ENCODE measurements around the genes THAP6 and USO1.

DNA sequence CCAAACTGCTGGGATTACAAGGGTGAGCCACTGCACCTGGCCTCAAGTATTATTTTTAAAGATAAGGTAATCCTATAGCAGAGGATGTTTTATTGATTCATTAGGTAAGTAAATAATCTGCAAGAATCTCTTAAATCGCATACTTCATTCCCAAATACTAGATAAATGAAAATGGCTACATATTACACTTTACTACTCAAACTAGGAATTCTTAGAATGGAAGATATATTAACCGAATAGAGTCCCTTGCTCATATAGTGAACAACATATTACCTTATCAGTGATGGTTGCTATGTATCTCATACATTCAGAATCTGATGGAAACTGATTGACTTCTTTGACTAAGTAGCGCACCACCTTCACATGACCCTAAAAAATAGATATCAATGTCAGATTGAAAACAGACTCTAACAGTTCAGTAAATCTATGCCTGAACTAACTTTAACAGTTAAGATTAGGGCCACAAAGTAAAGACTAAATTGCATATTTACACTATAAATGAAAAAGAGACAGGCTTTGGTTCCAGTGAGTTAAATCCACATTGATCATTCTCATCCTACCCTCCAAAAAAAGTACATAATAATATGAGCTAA is 46.1 kb upstream of the COX18 start:
- PRO-cap = no peak

GRCh38 chr4:73239177-73240211 is 19.1 kb downstream of the ANKRD17 start:
- PRO-cap = no peak

- PRO-cap = no peak
Measured at GRCh38 chr4:73250749-73251418, 7.7 kb downstream of the ANKRD17 start.

GRCh38 chr4:73256449-73256743 is 2.2 kb downstream of the ANKRD17 start:
- PRO-cap = no peak

GRCh38 chr4:73343283-73343844 is 60.7 kb upstream of the ALB start:
- PRO-cap = no peak

GRCh38 chr4:73421076-73421781 is 14.8 kb upstream of the AFP start:
- PRO-cap = no peak

- PRO-cap = no peak
Measured at GRCh38 chr4:73606179-73606906, 13.9 kb downstream of the RASSF6 start.

DNA sequence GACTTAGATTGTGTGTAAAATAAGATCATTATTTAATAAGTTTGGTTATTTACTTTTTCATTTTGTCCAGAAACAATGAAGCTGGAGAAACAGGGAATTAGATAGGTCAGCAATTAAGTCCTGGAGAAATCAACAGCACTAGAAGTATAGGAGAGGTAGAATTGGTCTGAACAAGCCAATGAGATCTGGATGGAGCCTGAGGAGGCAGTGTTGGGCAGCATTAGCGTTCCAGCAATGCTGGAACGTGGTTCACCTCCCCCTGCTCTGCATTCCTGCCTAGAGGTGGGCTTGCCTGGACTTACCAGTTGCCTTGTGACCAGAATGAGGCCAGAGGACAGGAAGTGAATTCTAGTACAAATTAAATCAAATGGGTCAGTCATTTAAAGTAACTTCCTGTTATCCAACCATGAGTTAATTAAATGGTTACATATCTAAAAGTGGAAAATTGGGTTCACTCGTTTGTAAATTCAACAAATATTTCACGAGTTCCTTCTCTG is 4.6 kb downstream of the RASSF6 start:
- PRO-cap = no peak

DNA sequence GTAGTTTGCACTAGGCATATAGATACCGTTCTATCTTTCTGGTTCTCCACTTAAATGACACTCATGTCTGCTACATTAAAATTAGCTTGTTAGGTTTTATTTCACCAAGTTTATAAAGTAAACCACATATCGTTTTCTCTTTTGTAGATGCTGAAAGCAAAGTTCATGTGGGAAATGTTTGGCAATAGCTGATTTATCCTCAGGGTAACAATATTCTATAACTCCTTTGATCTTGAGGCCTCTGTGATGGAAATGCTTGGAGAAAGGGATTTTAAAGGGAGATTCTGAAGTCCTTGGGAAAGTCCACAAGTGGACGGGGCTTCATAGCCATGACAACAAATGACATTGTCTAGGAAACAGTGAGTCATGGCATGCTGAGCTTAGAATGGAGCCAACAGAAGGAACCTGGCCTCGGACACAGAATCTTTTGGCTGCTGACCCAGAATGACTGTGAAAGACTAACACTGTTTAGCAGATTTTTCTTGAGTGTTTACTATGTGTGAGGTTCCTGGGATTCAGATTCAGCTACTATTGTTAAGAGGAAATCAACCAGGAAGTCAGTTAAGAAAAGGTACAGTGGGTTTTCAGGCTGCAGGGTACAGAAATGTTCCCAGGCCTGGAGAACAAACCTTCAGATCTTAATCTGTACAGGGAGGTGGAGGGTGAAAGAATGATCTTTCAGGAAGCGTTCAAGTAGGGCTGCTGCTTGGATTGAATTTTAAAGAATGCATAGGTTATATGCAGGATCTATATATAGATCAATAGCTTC is 18.0 kb upstream of the CXCL2 start:
- PRO-cap = no peak

- PRO-cap = no peak
Measured at GRCh38 chr4:74397615-74398107, 32.7 kb downstream of the EREG start.

DNA sequence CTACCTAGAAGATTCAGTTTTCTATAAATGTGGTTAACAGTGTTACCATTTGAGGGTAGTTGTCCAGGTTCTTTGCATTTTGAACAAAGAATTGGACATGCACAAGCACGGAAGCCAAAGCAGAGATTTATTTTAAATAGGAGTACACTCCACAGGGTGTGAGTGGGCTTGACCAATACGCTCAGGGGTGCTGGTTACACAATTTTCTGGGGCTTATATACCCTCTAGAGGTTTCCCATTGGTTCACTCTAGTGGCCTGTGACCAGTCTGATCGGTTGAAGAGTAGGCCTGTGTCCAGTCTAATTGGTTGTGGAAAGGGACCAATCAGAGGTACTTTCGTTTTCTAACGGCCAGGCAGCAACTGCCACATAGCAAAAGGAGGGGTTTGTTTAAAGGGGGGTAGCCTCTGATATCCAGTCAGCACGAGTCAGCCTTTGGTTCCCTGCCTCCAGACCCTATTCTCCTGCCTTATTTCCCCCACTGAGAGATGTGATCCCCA is 11.4 kb upstream of the AREG start:
- PRO-cap = no peak

- PRO-cap = no peak
Measured at GRCh38 chr4:74446361-74446848, 1.5 kb downstream of the AREG start.

DNA sequence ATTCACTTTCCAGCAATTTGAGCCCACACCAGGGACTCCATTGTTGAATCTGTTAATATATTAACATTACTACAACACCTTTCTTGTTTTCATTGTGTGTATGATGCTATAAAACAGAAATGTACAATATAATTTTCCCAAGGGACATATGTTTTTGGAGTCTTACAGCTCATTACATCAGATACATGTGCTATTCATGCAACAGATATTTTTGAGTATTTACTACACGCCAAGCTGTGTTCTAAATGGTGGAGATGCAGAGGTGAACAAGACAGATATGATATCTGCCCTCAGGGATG is 87.3 kb downstream of the AREG start:
- PRO-cap = no peak

DNA sequence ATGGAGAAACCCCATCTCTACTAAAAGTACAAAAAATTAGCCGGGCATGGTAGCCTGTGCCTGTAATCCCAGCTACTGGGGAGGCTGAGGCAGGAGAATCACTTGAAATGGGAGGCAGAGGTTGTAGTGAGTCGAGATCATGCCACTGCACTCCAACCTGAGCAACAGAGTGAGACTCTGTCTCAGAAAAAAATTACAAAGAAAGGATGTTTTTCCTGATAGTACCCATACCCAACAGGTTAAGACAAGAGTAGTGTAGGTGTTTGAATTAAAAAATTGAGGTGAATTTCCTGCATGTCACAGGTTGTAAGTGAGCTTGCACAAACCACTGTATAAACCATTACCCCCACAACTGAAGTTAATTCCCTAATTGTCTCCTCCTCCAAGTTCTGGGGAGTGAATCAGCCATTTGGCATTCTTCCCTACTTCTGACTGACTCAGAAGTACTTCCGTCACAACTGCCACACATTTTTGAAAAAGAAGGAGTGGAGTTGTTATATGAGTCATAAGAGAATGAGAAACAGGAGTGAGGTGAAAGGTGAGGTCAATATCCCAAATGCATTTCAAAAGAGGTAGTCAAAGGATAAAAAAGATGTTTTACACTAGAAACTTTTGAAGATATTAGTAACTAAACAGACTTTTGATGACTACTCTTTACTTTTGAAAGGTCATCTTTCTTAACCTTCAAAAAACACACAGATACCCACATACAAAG is 134.6 kb downstream of the BTC start:
- PRO-cap = no peak

- PRO-cap = no peak
Measured at GRCh38 chr4:74755369-74756063, 38.8 kb downstream of the BTC start.

- PRO-cap = unidirectional peak, plus-strand start at chr4:74793969; bidirectional peak, plus-strand start at chr4:74794220, minus-strand start at chr4:74794090
Measured at GRCh38 chr4:74793703-74794352, 495 bp downstream of the BTC start.

DNA sequence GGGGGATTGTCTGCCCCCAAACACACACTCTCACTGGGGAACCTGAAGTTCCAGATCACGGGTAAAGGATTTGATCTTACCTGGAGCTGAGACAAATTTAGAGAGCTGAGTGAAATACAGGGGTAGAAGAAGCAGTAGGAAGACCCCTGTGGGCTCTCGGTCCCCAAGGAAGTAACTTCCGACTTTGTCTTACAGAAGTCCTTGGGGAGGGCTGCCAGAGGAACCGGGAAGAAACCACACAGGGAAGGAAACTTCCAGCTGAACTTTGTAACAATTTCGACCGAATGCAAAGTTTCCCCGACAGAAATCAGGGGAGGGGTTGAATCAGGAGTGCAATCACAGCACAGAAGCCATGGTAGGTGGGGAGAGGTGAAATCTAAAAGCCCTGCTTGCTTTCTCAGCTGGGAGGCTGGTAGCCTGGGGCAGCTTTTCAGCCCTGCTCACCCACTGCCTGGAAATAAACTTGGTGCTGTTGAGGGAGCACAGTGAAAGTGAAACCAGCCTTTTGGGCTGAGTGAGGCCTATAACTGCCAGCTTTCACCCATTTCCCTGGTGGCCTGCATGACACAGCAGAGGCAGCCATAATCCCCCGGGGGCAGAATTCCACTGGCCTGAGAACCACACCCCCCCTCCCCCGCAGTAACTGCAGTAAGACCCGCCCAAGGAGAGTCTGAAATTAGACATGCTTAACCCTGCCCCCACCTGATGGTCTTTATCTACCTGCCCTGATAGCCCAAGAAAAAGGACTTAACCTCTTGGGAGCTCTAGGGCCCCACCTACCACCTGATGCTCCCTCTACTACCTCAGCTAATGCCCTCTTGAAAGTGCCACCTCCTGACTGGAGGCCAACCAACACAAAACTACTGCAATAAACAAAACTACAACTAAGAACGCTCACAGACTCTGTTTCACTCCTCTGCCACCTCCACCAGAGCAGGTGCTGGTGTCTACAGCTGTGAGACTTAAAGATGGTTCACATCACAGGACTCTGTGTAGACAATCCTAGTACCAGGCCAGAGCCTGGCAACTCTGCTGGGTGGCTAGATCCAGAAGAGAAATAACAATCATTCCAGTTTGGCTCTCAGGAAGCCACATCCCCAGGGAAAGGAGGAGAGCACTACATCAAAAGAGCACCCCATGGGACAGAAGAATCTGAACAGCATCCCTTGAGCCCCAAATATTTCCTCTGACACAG is 248.2 kb downstream of the PARM1 start:
- PRO-cap = unidirectional peak, minus-strand start at position 453 of the sequence

DNA sequence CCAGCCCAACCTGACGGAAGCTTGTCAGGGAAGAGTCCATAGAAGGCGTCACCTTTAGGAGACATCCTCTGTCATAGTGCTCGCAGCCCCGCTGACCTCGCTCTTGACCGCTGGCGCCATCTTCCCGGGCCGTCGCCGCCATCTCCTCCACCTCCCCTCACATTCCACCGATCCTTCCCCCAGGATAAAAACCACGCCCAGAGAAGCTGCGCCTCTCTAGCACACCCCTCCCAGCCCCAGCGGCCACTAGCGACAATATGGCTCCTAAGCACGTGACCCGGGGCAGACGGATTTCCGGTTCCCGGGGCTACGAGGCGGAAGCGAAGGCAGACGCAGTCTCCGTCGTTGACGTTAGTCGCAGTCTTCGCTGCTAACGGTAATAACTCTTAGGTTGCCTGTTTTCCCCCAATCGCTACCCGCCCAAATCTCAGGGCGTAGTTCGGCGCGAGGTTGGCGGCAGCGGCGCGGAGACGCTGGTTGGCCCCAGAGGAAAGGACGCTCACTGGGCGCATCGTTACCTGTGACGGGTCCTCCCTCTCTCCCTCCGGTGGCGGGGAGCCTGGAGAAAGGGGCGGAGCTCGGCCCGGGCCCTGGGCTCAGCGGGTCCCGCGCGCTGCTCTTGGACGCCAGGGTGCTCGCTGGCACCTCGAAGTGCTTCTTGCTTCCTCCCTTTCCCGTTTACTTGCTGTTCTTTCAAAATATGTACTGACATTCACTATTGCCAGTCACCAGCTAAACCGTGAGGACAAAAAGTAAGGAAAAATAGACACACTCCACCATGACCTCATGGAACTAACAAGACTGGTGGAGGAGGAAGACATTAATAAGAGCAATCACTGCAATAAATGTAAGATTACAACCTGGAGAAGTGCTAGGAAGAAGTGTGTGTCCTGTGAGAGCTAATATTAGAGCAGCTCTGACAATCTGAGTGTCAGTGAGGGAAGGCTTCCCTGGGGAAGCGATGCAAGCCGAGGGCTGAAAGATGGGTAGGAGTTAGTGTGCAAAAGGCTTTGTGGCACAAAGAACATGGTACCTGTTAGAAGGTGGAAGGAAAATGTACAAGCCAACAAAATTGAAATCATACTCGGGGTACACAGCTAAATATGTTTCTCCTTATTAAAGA is at the start of gene THAP6:
TSS of gene THAP6 (plus strand) at position 329 of the 1,123 bp plus-strand sequence.
- PRO-cap = bidirectional peak, plus-strand start at position 304 of the sequence, minus-strand start at position 145 of the sequence

- PRO-cap = bidirectional peak, plus-strand start at chr4:75724667, minus-strand start at chr4:75724373; bidirectional peak, plus-strand start at chr4:75725260, minus-strand start at chr4:75725224; unidirectional peak, minus-strand start at chr4:75725316
Measured at GRCh38 chr4:75724282-75725369, at the start of gene USO1. USO1 (plus strand) TSS chr4:75724577.

GRCh38 chr4:75988972-75989877 is 1.5 kb downstream of the SDAD1 start:
- PRO-cap = no peak

All from Metastatic Pancreatic Carcinoma in the Ovary (tissue), 1 donor.